HGPS cell (cell line): ENCODE data around the gene PHOX2A.

DNA sequence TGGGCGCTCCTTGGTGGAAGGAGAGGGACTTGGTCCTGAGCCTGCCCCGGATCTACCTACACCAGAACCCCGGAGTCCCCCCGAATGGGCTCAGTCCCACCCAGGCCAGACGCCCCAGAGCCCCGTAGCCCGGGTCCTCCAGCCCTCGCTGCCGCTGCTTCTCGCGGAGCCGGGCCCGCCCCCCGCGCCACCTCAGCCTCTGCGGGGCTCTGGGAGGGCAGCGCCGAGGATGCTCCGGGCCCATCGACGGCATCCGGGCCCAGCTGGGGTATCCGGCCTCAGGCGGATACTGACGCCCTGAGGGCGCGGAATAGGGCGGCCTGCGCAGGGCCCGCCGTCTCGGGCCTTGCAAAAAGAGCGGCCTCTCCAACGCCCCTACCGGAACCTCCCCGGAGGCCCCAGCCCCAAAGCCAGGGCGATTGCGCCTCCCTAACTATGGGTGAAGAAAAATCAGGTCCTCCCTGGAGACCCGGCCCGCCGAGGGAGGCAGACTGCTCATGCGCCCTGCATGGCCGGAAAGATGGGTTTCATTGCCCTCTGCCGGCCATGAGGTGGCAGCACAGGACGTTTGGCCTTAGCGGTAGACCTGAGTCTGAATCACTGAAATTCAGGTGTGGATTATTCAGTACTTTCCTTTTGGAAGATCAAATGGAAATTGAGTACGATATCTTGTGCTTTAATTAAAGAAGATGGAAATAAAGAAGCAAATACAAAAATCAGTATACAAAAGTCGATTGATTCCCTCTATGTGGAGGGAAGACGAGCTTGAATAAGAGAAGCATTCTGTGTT, 19.4 kb upstream of the DEFB108B start:
- RRBS: 3% methylated on average over 9 of the region's 49 CpGs

GRCh38 chr11:72001852-72002786, 3.4 kb downstream of the IL18BP start:
- RRBS: no CpG with 5 or more reads among the region's 12 CpGs

DNA sequence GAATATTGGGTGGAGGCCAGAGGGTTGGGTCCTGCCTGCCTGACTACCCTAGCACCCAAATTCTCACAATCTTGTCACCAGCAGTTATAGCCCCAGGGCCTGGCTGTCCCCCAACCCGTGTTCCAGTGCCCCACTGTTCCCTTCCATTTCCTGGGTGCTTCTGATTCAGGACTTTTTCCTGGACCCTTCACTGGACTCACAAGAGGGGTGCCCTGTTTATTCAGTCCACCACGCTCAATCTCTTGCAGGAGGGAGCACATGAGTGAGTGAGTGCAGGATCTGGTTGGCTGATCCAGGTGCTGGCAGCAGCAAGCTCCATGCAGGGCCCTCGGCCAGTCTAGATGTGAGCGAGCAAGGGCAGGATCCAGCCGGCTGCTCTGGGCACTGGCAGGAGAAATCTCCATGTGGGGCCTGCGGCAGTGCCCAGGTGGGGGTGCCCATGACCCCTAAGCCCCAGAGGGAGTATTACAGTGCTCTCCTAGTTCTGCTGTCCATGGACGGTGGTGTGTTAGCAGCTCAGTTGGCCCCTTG, 11.5 kb upstream of the ANAPC15 start:
- RRBS: no CpG with 5 or more reads among the region's 7 CpGs

- RRBS: no CpG with 5 or more reads among the region's 5 CpGs
Measured at GRCh38 chr11:72208997-72209385, 7.6 kb upstream of the FOLR2 start.

DNA sequence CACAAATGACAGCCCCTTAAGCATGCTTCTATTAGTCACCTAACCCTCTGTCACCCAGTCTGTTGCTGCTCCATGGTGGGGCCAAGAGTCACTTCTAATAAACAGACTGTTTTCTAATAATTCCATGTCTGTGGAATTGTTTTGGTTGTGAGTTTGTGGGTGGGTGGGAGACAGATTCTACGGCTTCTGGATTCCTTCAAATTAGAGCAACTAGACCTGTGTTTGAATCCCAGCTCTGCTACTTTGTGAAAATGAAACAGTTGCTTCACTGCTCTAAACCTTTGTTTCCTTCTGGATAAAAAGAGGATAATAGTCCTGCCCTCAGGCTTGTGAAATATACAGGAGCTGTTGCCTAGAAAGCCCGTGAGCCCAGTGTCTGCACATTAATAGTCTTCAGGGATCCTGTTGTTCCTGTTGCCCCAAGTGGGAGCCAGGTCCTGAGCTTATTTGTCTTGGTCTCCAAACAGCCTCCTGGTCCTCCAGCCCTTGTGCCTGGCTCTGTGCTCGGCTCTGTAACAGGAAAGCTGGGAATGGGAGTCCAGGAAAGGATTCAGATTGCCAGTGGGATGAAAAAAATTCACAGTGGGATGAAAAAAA, 2.6 kb upstream of the INPPL1 start:
- RRBS: no CpG with 5 or more reads among the region's 3 CpGs

- RRBS: no CpG with 5 or more reads among the region's 8 CpGs
Measured at GRCh38 chr11:72233860-72234614, 9.5 kb downstream of the INPPL1 start.

DNA sequence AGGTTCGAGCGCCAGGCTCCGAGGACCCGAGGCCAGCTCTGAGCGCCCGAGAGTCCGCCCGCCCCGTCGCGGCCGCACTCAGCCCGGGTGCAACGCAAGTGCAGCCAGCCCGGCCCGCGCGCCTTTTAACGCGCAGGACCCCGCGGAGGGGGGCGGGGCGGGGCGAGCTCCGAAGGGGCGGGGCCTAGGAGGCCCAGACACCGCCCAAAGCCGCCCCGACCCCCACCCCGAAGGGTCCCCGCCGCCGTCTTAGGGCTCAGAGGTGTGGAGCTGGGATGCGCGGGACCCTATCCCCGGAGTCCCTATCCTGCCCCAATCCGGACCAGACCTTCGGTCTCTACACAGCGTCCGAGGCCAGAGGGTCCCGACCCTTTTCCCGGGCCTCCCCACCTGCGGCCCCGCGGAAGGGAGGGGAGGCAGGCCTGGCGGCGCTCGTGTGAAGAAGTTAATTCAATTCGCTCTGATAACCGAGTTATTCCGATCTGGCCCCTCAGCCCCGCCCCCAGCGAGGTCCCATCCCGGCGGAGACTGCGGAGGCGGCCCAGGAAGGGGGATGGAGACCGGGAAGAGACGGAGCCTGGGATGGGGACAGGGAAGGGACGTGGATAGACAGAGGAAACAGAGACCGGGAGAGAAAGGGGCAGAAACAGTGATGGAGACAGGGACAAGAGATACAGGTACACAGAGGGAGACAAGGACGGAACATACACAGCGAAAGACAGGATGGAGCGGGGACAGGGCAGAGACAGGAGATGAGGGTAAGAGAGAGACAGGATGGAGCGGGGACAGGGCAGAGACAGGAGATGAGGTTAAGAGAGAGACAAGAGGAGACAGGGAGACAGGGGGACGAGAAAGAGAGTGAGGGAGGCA, at the start of gene PHOX2A:
PHOX2A (minus strand) TSS at position 100 of the 870 bp plus-strand sequence.
- RRBS: 10% methylated on average over 23 of the region's 67 CpGs

DNA sequence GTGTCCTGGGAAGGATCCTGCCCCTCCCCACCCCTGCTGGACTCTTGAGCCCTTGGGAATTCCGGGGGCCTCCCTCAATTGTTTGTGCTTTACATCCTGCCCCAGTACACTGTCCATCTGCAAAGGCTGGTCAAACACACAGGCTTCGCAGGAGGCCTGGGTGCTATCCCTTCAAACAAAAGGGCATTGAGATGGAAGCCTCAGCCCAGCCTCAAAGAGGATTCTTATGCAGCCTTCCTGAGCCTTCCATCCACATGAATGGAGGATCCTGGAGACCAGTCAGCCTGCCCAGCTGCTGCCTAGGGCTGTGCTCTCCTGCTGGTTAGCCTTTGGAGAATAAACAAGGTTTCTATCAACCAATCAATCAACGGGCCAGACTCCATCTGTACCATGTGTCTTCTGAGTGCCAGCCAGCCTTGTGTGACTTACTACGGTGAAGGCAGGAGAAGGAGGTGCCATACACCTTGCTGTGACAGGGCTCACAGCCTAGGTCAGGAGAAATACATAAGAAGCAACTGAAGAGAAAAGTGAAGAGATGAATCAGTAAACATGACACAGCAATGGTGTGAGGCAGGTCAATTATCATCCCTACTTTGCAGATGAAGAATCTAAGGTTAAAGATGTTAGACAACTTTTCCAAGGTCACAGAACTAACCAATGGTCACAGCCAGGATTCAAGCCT, 16.4 kb downstream of the CLPB start:
- RRBS: no CpG with 5 or more reads among the region's 4 CpGs

GRCh38 chr11:72534781-72535297, 100.5 kb upstream of the CLPB start:
- RRBS: no CpG with 5 or more reads among the region's 2 CpGs

GRCh38 chr11:72583866-72585188, 89.9 kb downstream of the PDE2A start:
- RRBS: 30% methylated on average over 35 of the region's 82 CpGs

DNA sequence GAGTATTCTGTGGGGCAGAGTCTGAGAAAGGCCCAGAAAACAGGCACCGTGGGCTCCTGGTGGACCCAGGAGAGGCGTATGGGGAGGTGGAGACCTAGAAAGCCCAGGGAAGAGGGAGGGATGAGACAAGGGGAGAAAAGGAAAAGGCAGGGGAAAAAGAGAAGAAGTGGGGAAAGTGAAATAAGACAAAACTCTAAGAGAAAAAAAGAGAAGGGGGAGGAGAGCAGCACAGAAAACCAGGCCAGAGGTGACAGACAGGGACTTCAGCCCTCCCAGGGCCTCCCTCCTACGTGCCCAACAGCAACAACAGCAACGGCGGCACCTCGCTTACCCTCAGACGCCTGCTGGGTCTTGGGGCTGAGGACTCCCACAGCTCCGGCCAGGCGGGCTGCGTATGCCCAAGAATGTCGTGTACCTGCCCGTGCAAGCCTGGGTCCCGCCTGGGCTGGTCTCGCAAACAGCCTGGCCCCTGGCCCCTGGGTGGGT, 30.6 kb downstream of the ARAP1 start:
- RRBS: no CpG with 5 or more reads among the region's 14 CpGs

GRCh38 chr11:72768448-72769029, 16.3 kb upstream of the ARAP1 start:
- RRBS: no CpG with 5 or more reads among the region's 6 CpGs

GRCh38 chr11:72776811-72777543, 16.9 kb downstream of the STARD10 start:
- RRBS: no CpG with 5 or more reads among the region's 7 CpGs

GRCh38 chr11:72812376-72812794, 1.8 kb upstream of the ATG16L2 start:
- RRBS: no CpG with 5 or more reads among the region's 2 CpGs

GRCh38 chr11:72912952-72913626, 98.9 kb downstream of the ATG16L2 start:
- RRBS: no CpG with 5 or more reads among the region's 7 CpGs

DNA sequence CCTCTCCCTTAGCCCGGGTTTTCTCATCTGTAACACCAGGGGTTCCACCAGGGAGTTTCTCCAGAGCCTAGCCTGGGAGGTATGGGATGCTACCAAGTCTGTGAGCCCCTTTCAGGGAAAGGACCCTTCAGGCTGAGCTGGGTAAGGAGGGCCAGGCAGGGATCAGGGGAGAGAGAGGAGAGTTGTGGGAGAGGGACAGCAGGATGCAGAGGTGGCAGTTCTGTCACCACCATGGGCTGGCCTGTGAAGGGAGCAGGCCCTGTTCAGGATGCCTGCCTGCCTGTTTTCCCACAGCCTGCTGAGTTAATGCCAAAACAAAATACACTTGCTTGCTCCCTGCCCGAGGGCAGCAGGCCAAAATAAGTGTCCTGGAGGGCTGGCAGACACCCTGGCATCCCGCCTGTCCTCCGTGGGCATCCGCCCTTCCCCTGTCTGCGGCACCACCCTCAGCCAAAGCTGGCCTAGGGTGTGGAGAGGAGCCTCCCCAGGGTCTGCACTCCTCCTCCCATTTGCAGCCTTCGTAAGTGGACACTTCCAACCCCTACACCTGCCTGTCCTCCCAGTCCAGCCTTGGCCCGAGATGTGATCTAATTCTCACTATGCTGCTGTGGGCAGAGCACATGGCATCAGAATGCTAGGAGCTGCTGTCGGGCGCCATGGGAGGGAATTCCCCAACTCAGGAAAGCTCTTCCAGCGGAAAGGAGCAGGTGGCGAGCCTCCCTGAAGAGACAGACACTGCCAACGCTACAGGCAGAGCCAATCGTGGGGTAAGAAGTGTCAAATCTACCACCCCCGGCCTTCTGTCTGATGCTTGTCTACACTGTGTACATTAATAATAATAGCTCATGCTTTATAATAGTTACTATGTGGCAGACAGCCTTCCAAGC, 6.0 kb upstream of the FCHSD2 start:
- RRBS: no CpG with 5 or more reads among the region's 15 CpGs

DNA sequence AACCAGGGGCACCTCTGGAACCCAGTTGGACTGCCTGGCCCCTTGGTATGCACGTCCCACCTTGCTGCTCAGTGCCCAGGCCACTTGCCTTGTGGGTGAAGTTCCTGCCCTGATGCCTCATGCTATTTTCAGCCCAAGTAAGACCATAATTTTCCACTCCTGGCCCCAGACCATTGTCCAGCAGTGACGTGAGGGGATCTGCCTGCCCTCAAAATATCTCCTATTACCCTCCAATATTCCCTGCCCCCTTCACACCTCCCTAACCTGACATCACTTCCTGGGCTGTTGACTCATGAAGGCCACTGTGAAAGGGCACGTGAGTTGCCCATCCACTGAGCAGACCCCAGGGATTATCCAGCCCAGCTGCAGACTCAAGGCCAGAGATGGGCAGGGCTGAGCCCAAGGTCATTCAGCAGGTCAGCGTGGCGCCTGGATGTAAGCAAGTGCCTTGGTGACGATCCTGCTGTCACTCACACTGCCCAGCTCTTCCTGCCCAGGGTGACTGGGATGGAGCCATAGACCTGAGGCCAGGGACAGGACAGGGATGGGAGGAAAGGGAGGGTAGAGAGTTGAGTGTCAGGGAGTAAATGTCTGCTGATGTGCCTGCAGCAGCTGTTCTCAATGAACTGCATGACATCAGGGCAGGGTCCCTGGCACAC, 19.7 kb downstream of the P2RY2 start:
- RRBS: no CpG with 5 or more reads among the region's 6 CpGs

DNA sequence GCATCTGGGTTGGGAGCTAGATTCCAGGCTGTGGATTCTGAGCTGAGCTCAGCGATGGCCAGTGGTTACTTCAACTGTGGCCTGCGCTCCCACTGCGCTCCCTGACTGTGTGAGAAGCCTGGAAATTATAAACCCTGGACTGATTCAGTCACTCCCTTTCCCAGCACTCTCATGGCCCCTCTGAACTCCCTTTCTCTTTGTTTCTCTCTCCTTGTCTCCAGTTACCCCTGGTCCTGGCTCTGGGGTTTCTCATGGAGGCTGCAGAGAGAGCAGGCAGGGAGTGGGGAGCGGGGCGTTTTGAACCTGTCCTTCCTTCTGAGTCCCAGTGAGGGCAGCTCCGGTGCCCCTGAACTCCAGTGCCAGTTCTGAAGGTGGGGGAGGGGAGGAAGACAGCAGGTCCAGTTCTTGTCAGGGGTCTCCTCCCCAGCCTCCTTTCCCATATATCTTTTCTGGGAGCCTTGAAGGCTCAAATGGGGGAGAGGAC, 4.9 kb downstream of the ARHGEF17 start:
- RRBS: no CpG with 5 or more reads among the region's 6 CpGs

DNA sequence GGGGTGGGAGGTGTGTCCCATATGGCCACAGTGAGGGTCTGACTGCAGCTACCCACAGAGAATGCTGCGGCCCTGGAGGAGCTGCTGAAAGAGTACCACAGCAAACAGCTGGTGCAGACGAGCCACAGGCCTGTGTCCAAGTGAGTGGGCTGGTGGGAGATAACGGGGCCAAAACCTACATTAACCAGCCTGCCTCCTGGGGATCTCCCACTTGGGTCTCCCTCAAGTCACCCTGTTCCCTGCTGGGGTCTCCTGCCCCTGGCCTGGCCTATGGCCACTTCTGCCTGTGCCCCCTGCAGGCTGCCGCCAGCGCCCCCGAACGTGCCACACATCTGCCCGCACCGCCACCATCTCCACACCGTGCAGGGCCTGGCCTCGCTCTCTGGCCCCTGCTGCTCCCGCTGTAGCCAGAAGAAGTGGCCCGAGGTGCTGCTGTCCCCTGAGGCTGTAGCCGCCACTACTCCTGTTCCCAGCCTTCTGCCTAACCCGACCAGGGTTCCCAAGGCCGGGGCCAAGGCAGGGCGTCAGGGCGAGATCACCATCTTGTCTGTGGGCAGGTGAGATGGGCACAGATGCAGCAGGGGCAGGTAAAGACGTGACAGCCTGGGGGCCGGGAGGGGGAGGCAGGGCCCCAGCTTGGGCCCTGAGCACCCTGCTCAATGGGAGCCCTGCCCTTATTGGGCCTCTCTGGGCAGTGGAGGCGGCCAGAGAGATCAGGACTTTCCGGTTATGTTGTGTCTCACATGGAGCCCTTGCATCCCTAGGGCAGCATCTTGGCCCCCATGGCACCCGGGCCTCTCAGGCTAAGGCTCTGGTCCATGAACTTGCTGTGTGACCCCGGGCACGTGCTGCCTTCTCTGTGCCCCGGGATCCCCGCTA, 18.2 kb downstream of the RELT start:
- RRBS: 95% methylated on average over 8 of the region's 27 CpGs

GRCh38 chr11:73395757-73396744, 19.9 kb downstream of the RELT start:
- RRBS: no CpG with 5 or more reads among the region's 13 CpGs